Lower leg skin (tissue), 2 donors: ENCODE data around the genes TIGD1, EFHD1, NEU2 and INPP5D.

GRCh38 chr2:232526673-232527052 lies 703 bp downstream of the CHRND start:
- PRO-cap = no peak
- RAMPAGE, long total RNA, 2 experiments = no peak in any of the 2 experiments

- PRO-cap = no peak
- RAMPAGE, long total RNA, 2 experiments = no peak in any of the 2 experiments
Measured at GRCh38 chr2:232549999-232550240, 437 bp downstream of the TIGD1 start.

- PRO-cap = bidirectional peak, plus-strand start at chr2:232550701, minus-strand start at chr2:232550590
- RAMPAGE, long total RNA, 2 experiments = start-site peak on the plus strand in 2 of 2 experiments, at chr2:232550661-232550710 at its widest, 286 to 296 reads per replicate; start-site peak on the minus strand in 2 of 2 experiments, at chr2:232550552-232550601 at its widest, 23 to 77 reads per replicate
Measured at GRCh38 chr2:232550241-232550785, at the start of gene TIGD1. Gene TIGD1 (minus strand): TSS chr2:232550557.

- PRO-cap = bidirectional peak, plus-strand start at chr2:232633604, minus-strand start at chr2:232633493
- RAMPAGE, long total RNA, 2 experiments = no peak in any of the 2 experiments
Measured at GRCh38 chr2:232633388-232634398, at the start of gene EFHD1. Gene EFHD1 (plus strand): TSS chr2:232633604.

- PRO-cap = unidirectional peak, plus-strand start at chr2:232697583; unidirectional peak, minus-strand start at chr2:232697918
- RAMPAGE, long total RNA, 2 experiments = no peak in any of the 2 experiments
Measured at GRCh38 chr2:232697500-232698085, 462 bp downstream of the GIGYF2 start.

DNA sequence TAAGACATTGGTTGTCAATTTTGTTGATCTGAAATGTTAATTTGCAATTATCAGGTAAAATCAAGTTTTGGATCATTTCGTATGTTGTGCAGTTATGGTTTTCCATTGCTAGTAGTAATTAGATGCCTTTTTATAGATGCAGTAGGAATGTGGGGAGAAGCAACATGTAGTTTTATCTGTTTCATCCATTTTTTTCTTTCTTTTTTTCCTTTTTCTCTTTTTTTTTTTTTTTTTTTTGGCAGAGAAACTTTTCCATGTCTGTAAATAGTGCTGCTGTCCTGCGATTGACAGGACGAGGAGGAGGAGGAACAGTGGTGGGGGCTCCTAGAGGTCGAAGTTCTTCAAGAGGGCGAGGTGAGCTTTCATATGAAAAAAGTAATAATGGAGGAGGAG lies 20.4 kb downstream of the KCNJ13 start:
- PRO-cap = no peak
- RAMPAGE, long total RNA, 2 experiments = no peak in any of the 2 experiments

- PRO-cap = no peak
- RAMPAGE, long total RNA, 2 experiments = no peak in any of the 2 experiments
Measured at GRCh38 chr2:232872046-232872738, 2.1 kb downstream of the SNORC start.

- PRO-cap = no peak
- RAMPAGE, long total RNA, 2 experiments = no peak in any of the 2 experiments
Measured at GRCh38 chr2:232966147-232966562, 46.9 kb downstream of the NGEF start.

- PRO-cap = no peak
- RAMPAGE, long total RNA, 2 experiments = no peak in any of the 2 experiments
Measured at GRCh38 chr2:233032303-233032783, at the start of gene NEU2. Gene NEU2 (plus strand): TSS chr2:233032672.

DNA sequence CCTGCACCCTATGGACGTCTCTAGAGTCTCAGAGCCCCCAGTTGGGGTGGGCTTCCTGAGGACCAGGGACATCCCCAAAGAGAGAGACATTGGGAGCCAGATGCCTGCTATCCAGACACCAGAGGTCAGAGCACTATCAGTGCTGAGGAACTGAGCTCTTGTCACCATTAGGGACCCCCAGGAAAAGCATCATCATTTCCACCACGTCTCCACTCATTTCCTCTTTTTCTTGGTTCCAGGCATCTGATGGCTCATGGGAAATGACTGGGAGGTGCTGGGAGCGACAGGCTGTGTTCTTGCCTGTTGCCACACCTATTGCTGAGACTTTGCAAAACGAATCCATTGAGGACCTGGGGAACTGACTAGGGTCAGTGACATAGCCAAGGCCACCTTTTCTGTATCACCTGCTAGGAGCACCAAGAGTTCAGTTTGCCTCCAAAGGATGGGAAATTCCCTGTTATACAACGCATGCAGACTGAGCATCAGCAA lies 9.5 kb downstream of the NEU2 start:
- PRO-cap = no peak
- RAMPAGE, long total RNA, 2 experiments = no peak in any of the 2 experiments

- PRO-cap = bidirectional peak, plus-strand start at chr2:233060373, minus-strand start at chr2:233060316
- RAMPAGE, long total RNA, 2 experiments = start-site peak on the plus strand in 2 of 2 experiments, at chr2:233060325-233060395 at its widest, 16 reads per replicate
Measured at GRCh38 chr2:233059543-233060518, at the start of gene INPP5D. Gene INPP5D (plus strand): TSS chr2:233060342.

GRCh38 chr2:233060519-233061067 lies 451 bp downstream of the INPP5D start:
- PRO-cap = no peak
- RAMPAGE, long total RNA, 2 experiments = no peak in any of the 2 experiments

- PRO-cap = no peak
- RAMPAGE, long total RNA, 2 experiments = no peak in any of the 2 experiments
Measured at GRCh38 chr2:233062794-233063215, 2.7 kb downstream of the INPP5D start.

GRCh38 chr2:233191304-233192019 lies 60.0 kb upstream of the ATG16L1 start:
- PRO-cap = no peak
- RAMPAGE, long total RNA, 2 experiments = no peak in any of the 2 experiments

DNA sequence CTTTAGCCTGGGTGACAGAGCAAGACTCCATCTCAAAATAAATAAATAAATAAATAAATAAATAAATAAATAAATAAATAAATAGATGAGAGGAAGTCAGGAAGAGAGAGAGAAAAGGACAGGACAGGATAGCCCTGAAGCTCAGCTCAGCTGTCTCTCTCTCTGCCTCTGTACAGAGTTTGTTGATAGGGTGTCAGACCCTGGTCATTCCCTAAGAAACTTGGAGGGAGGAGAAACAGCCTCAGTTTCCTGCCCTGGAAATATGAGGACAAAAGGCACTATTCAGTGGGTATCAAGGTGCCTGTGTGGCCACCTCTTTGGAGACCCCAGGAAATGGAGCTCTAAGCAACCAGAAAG lies 50.6 kb upstream of the ATG16L1 start:
- PRO-cap = no peak
- RAMPAGE, long total RNA, 2 experiments = no peak in any of the 2 experiments

DNA sequence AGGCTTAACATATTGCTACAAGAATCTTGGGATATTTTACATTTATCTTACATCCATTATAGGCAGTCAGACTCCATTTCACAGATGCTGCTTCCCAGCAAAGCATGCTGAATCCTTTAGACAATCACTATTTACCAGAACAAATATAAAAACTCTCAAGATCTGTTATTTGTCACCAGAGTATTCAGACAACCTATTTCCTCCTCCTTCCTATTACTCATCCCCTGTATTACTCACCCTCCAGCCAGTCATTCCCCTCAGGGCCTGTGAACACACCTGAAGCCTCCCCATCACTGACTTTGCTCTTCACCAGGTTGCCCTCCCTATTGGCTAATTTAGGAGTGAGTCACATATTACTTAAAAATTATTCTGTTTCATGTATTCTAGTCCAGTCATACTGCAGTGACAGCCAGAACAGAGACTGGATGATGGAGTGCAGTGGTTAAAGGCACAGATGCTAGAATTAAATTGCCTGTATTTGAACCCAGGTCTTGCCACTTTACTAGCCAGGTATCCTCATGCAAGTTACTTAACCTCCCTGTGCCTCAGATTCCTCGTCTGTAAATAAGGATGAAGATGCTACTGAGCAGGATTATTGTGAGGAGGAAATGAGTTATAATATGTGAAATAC lies 3.7 kb upstream of the ATG16L1 start:
- PRO-cap = no peak
- RAMPAGE, long total RNA, 2 experiments = no peak in any of the 2 experiments

DNA sequence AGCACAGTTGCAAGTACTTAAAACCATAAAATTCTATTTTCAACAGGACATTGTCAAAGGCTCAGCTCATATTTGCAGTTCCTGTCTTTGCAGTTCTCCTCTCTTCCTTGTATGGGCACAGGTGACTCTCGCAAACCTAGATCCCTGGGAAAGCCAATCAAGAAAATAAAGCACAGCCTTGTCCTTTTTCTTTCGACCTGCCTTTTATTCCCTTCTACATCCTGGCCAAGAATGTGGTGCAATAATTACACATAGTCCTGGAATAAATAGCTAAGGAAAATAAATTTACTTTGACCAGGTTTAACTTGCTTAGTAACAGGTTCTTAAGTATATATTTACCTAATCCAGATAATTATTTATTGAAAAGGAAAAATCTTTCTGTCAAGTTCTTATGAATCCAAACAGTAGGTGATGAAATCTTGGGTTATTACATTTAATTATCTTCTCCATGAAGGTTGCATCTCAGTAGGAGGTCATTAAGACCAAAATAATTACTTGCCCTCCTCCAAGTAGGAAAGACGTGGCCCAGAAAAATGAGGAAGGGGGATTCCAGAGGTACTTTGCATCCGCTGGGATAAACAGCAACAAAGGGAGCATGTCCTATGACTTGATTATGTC lies 20.3 kb downstream of the ATG16L1 start:
- PRO-cap = no peak
- RAMPAGE, long total RNA, 2 experiments = no peak in any of the 2 experiments

DNA sequence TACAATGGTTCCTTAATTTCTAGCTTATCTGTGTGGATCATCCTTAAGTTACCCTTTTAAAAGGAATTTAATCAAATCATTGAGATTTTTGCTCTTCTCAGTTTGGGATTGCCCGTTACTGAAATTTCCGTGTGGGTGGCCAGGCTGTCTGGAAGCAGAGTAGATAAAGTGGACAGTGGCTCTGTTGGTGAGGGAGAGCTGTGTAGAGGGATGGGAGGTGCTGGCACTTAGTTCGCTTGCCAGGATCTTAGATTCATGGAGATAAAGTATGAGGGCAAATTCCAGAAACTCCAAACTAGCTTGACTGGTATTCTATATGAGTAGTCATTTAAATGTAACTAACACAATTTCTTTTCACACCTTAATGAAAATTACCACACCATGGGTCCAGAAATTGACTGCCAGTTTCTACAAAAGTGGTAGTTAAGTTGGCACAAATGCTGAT lies 27.3 kb upstream of the SAG start:
- PRO-cap = no peak
- RAMPAGE, long total RNA, 2 experiments = no peak in any of the 2 experiments

DNA sequence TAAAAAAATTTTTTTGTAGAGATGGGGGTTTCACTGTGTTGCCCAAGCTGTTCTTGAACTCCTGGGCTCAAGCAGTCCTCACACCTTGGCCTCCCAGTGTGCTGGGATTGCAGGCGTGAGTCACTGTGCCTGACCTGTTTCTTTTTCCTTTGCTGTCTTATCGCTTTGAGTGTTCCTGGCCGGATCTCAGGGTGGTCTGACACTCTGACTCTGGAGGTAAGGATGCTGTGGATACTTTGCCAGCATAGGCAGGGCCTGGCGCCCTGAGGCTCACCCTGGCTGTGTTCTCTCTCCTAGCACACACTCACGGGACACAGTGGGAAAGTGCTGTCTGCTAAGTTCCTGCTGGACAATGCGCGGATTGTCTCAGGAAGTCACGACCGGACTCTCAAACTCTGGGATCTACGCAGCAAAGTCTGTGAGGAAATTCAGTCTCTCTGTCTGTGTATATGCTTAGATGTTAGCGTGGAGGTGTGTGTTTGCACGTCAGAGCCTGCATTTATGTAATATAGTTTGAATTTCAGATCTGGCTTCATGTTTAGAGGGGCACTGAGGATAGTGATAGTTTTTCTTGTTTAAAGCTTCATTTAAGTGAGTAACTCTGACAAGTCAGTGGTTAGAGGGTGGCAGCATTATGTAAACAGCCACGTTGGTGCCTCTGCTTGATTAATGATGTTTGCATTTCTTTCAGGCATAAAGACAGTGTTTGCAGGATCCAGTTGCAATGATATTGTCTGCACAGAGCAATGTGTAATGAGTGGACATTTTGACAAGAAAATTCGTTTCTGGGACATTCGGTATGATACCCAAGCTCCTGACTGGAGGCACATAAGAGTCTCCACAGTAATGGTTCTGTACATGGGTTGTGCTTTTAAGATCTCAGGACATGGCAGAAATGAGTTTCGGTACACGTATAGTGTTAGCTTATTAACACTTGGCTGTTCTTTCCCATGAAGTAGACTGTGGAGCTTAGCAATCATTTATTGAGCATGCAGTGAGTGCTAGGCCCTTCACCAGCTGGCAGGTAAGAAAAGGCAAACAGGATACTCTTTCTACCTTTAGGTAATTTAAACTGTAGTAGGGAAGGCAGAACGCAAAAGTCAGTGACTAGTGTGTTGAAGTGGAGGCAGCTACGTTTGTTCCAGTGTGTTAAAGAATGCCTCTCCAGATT lies 17.7 kb upstream of the SAG start:
- PRO-cap = no peak
- RAMPAGE, long total RNA, 2 experiments = no peak in any of the 2 experiments

DNA sequence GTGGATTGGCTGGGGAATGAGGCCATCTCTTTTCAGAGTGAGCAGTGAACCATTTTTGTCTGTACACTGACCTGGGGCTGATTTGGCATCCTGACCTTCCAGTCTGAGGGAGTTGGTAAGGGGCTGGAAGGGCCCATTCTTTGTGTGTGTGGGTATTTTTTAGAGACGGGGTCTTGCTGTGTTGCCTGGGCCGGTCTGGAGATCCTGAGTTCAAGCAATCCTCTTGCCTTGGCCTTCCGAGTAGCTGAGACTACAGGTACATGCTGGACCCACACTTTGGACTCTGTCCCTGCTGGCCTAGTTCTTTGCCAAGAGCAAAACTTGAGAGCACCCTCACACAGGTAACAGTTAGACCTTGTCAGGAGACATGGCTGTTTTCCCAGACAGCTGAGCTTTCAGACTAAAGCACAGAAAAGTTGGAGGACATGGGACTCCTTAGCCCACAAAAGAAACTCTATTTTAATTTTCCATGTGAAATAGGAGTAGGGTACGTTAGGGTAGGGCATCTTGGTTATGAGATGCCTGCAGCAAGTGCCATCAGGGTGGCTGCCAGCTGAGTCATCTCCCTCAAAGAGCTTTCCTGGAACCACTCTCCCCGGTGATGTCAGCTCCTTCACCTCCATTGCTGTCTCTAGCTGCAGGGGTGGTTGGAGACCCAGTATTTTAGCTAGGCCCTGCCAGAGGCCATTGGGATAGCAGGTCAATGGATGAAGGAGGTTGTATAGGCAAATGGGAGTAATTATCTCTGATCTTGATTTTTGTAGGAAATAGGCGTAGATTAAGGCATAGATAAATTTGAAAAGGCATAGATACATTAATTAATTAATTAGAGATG lies 60.7 kb downstream of the DGKD start:
- PRO-cap = no peak
- RAMPAGE, long total RNA, 2 experiments = no peak in any of the 2 experiments